ENCODE measurements around a stretch of chr2.

GRCh38 chr2:102335734-102336329 lies 19.8 kb upstream of the IL18R1 start:
- PRO-cap = unidirectional peak, minus-strand start at chr2:102335867

DNA sequence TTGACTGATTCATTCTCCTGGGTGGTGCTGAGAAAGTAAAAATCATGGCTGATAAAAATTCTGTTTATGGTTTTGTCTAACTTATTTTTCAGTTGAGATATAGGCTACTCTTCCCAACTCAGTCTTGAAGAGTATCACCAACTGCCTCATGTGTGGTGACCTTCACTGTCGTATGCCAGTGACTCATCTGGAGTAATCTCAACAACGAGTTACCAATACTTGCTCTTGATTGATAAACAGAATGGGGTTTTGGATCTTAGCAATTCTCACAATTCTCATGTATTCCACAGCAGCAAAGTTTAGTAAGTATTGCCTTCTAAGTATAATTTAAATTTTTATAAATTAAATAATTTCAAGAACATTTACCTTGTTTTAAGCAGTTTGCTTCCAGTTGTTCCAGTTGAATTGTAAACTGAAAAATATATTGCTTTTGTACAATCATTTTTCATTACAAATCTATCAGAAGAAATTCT lies 17.5 kb upstream of the IL18R1 start:
- PRO-cap = no peak

GRCh38 chr2:102636366-102637250 lies 17.3 kb downstream of the SLC9A2 start:
- PRO-cap = unidirectional peak, minus-strand start at chr2:102636750

- PRO-cap = no peak
Measured at GRCh38 chr2:102735676-102736057, 1.0 kb downstream of the MFSD9 start.

DNA sequence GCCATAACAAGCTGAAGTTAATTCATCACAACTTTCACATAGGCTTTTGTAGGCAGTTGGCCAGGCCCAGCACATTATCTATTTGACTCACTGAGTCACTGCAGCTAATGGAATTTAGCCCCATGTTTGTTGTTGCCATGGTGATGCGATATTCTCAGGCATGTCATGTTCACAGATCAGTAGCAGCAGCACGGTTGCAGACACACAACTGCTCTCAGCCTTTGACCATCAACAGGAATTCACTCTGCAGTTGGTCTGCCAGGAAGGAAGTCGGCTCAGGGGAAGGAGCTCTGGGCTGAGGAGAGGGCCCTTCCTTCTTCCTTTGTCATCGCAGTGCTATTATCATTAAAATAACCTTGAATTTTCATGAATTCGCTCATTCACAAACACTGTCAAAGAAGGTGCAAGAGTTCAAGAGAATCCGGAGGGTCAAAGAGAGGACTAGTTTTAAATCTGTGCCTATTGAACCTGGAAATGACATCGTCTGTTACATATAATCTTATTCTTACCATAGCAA lies 639.9 kb downstream of the TMEM182 start:
- PRO-cap = no peak

DNA sequence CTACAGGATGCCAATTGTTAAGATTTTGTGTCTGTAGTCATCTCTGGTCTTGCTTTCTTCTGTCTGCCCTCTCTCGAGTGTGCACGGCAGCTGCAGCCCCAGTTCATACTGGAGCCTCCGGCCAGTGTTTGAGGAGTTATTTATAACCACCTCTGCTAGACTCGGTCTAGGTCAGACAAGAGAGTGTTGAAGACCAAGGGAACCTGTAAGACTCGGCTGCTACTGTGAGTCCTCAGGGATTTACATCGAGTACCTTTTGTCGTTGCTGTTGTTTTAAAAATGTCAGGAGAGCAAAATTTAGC lies 810.0 kb upstream of the POU3F3 start:
- PRO-cap = no peak

- PRO-cap = unidirectional peak, plus-strand start at chr2:104378970
Measured at GRCh38 chr2:104378640-104379562, 475.0 kb upstream of the POU3F3 start.

DNA sequence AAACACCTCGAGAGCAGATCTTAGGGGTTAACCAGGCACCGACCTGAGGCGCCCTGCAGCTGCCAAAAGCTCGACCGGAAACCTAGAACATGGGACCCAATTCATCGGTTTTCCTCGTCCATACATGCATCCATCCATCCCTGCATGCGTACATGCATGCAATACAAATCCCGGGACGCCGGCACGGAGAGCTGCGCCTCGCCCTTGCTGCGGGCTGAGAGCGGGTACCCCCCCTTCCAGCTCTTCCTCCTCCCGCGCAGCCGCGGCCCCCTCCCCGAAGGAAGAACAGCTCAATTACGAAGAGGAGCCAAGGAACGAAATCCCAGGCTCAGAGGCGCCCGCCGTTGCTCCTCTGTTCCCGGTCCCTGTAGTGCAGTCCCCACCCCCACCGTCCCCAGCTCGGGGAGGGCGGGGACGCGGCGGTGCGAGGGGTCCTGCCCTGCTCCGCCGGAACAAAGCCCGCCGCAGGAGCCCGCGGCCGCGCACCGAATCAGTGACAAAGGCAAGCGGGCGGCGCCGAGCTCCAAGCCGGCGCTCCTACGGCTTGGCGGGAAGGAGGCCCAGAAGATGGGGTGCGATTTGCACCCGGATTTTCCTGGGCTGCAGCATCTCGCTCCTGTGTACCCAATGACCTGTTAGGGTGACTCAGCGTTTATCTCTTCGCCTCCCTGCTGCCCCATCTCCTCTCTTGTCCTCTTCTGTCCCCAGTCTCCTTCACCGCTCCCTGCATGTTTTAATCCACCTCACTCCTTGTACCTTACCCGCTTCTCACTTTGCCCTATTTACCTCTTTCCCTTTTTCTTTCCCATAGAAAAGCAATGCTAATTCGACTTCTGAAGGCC lies 8.9 kb upstream of the POU3F3 start:
- PRO-cap = no peak

DNA sequence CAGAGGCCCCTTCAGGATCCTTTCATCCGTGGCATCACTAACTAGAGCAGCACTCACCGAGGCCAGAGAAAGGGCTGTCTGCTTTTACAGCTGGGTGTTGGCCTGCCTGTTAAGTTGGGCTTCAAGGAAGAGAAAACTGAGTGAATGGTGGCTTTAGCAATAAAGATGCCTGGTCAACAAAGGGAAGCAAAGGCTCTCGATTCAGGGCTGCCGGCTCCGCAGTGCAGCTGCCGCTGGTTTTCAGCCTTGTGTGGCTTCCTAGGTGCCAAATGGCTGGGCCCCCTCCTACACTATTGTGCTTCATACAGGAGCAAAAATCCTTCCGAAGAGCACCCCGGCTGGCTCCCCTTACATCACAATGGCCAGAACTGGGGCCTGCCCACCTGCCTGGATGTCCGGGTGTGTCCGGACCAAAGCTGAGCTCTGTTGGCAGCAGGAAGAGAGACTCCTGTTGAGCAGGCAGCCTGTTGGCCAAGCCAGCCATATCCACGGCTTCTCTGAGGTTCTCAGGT lies 61.0 kb upstream of the GPR45 start:
- PRO-cap = no peak

GRCh38 chr2:105275315-105275703 lies 33.8 kb downstream of the GPR45 start:
- PRO-cap = no peak

DNA sequence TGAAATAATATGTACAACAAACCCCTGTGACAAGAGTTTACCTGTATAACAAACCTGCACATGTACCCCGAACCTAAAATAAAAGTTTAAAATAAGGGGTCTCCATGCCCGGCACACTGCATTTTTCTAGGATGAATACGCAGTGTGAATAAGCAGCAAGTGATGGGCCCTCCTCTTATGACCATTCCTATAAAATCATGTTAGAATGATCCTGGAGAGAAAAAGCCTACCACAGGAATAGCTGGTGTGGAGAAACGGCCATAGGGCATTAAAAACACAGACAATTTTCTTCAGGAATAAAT lies 10.7 kb downstream of the FHL2 start:
- PRO-cap = no peak

DNA sequence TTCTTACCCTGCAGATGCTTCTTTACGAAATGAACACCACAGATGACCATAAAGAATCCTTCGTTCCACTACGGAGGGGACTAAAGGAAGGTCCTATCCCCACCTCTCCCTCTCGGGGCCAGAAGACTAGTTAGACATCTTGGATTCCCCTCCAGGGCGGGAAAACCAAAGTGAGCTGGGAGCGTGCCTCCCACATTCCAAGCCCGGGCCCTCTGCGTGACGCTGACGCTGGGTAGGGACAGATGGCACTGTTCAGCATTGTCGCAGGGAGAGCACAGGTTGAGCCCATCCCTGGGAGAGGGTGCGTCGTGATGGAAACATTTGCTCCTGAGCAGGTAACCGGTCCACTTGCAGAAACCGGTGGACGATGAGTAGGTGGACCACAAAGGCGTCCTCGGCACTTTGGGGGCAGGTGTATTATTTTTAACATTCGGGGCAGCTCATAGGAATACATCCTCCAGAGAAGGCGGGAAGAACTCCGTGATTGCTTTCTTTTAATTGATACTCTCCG lies 700 bp upstream of the FHL2 start:
- PRO-cap = bidirectional peak, plus-strand start at position 258 of the sequence, minus-strand start at position 214 of the sequence

DNA sequence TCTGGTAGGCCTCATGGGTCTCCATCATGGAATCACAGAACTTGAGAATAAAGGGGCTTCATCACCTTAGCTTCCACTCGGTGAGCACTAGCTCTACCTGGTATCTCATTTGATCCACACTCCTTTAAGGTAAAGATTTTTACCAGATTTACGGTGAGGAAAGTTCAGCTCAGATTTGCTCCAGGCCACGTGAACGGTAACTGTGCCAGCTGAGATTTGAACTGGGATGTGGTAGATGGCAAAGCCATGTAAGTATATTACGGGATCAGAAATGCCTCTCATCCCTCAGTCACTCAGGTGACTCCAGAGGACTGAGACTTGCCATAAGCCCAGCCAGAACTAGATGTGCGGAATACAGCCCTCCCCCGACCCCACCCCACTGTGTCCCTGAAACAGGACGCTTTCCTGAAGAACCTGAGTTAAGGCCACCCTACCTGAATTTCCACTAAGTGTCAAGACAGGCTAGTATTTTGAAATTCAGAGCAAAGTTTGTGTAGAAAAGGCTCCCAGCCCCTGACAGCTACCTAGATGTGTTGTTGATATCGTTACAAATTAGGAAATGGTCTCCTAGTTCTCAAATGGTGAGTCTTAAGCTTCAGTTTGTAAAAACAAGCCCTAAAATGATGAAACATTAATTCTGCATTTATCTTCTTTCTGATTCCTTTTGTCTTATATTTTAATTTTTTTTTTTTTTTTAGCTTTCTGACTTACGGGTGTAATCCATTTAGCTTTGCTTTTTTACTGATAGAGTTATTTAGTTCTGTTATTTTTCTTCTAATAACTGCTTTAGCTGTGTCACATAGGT lies 1.4 kb upstream of the FHL2 start:
- PRO-cap = bidirectional peak, plus-strand start at position 306 of the sequence, minus-strand start at position 111 of the sequence

DNA sequence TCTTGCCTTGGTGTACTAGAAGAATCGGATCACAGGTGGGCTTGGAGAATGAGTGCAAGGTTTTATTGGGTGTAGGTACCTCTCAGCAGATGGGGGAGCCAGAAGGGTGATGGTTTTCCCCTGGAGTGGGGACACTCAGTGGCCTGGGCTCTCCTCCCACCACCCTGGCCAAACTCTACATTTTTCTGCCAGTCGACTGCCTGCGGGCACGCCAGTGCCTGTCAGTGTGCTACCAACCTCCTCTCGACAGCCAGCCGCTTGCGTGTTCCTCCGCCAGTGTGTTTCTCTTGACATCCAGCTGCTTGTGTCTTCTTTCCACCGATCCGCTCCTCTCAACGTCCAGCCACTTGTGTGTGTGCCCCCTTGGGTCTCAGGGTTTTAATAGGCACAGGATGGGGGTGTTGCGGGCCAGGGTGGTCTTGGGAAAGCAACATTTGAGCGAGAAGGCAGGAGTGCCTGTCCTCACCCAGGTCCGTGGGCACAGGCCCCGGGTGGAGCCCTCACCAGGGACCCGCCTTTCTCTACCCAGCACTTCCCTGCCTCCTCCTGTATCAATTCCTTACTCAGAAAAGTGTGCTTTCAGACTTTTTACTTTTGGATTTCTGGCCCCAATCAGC lies 95.7 kb upstream of the FHL2 start:
- PRO-cap = no peak

- PRO-cap = no peak
Measured at GRCh38 chr2:105582858-105583619, 161.7 kb upstream of the NCK2 start.

DNA sequence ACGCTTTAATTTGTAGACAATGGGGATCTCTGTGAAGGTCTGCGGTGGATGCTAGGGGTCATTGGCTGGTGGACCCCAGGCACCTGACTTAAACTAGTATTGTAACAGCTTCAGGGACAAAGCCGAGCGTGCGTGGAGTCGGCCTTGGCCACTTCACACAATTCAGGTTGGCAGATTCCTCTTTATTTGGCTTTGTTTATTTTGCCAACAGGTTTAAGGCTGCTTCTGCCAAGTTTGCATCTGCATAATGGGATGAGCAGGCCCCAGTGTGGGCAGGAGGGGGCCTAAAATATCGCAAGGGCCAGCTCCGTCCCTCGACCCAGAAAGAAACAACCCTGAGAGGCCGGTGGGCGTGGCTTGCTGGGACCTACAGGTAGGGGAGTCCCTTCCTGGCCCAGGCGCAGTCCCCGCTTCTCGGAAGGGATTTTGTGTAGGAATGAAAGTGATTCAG lies 1.3 kb downstream of the NCK2 start:
- PRO-cap = unidirectional peak, minus-strand start at position 323 of the sequence

- PRO-cap = no peak
Measured at GRCh38 chr2:105771844-105772206, 27.1 kb downstream of the NCK2 start.

DNA sequence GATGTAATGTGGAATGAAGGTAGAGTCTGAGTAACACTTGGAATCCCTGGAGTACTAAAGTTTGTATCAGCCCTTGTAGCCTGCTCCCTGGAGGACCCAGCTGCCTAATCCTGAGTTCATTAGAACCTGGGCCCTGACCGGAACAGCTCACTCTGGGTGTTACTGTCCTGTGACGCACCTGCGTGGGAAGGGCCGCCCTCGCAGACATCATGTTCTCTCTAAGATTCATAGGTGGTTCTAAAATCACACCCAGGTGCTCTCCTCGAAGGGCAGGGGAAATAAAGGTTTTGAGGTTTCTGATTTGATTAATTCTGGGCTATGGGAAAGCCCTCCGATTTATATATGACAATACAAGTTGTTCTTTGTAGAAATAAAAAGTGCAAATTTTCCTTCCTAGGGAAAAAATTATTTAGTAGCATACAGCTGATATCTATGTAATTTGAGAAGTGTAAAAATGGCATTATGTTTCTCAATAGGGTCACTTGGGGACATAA lies 62.4 kb downstream of the NCK2 start:
- PRO-cap = no peak

- PRO-cap = no peak
Measured at GRCh38 chr2:106159608-106160208, 34.4 kb downstream of the UXS1 start.

DNA sequence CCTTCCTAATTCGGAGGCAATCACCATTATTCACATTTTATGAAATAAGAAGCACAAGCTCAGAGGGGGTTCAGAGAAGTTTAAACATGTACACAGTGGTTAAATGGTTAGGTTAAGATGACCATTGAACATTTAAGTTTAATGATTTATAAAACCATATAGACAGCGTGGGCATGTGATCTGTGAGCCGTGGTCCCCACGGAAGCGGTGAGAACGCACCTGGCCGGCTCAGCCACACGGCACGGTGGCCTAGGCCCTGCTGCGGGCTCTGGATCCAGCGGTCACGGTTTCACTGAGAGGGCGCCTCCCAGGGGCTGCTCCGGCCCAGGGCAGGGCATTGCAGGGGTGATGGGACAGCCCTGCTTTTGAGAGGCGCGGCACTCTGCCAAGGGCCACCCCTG lies 125.0 kb downstream of the RGPD3 start:
- PRO-cap = bidirectional peak, plus-strand start at position 190 of the sequence, minus-strand start outside the sequence

Data from duodenum (tissue), 1 donor.